Metastatic Liver Carcinoma in the Lung (tissue), 2 donors: ENCODE measurements around the genes TMPRSS11E, SULT1E1, AMTN and AFM.

- PRO-cap, 2 experiments: no peak in any of the 2 experiments
Measured at GRCh38 chr4:68447347-68447613, at the start of gene TMPRSS11E. Gene TMPRSS11E, plus strand, starts transcription at chr4:68447463.

GRCh38 chr4:68572669-68573159 lies 3.4 kb downstream of the UGT2B17 start:
- PRO-cap, 2 experiments: no peak in any of the 2 experiments

GRCh38 chr4:68732930-68733540 lies 62.6 kb upstream of the UGT2B15 start:
- PRO-cap, 2 experiments: peak in 1 of 2 experiments; most common plus-strand start chr4:68733167 (in 1); most common minus-strand start chr4:68733026 (in 1)

GRCh38 chr4:69034442-69035029 lies 61.7 kb upstream of the UGT2B7 start:
- PRO-cap, 2 experiments: peak in 1 of 2 experiments; most common plus-strand start chr4:69034745 (in 1); most common minus-strand start chr4:69034545 (in 1)

DNA sequence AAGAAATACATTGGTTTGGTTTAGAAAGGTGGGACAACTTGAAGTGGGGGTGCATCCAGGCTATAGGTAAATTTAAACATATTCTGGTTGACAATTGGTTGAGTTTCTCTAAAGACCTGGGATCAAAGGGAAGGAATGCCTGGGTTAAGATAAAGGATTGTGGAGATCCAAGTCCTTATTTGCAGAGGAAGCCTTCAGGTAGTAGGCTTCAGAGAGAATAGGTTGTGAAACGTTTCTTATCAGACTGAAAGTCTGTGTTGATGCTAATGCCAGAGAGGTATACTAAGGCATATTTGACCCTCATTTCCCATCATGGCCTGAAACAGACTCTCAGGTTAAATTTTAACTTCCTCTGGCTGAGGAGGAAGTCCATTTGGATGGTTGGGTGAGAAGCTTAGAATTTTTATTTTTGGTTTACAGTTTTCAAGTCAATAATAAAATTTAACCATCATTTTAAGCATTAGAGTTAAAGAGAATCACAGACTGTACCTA lies 48.1 kb downstream of the UGT2A2 start:
- PRO-cap, 2 experiments: no peak in any of the 2 experiments

- PRO-cap, 2 experiments: no peak in any of the 2 experiments
Measured at GRCh38 chr4:69664233-69664862, 11.3 kb upstream of the UGT2A1 start.

DNA sequence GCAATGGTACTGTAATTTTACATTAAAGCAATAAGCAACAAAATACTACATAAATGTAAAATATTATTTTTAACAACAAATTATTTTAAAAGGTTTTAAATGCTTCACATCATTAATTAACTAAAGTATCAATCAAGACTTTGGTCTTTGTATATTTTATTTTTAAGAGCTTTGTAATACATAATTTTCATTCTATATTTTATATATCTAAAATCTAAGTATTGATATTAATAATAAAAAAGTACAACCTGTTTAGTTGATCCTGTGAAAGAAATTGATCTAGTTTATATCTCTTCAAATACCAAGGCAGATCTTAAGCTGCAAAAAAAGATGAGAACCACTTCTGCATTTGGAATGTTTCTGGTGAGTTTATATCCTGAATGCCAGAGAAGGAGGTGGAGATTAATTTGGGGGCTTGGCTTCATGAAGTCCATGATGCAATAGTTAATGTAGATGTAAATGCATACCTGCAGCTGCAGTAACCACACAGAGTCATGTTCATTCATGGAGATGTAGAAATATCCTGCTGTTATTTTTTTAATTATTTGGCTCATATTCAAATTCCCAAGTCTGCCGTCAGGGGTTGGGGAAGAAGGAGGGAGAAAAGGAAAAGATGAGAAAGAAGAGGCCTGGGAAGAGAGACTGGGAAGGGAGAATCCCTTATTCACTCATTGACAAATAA lies at the start of gene SULT1E1:
Gene SULT1E1 (minus strand): TSS at position 345 of the 682 bp plus-strand sequence.
- PRO-cap, 2 experiments: no peak in any of the 2 experiments

DNA sequence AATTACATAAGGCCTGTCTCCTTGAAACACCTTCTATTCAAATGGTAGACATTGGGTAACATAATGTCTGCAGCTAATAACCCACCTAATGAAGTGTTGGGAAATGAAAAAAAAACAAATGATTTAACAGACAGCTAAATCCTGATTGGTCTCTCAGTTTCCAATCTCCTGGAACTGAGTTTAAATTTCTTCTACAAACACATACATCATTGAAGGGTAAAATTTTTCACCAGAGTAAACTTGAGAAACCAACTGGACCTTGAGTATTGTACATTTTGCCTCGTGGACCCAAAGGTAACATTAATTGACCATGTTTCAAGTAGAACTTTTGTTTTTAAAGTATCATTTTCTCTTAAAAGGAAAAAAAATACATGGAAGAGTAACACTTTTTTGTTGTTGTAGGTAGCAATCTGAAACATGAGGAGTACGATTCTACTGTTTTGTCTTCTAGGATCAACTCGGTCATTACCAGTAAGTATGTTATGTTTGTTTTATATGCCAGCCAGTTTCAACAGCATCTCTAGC lies at the start of gene AMTN:
Gene AMTN (plus strand): TSS at position 209 of the 525 bp plus-strand sequence.
- PRO-cap, 2 experiments: no peak in any of the 2 experiments

DNA sequence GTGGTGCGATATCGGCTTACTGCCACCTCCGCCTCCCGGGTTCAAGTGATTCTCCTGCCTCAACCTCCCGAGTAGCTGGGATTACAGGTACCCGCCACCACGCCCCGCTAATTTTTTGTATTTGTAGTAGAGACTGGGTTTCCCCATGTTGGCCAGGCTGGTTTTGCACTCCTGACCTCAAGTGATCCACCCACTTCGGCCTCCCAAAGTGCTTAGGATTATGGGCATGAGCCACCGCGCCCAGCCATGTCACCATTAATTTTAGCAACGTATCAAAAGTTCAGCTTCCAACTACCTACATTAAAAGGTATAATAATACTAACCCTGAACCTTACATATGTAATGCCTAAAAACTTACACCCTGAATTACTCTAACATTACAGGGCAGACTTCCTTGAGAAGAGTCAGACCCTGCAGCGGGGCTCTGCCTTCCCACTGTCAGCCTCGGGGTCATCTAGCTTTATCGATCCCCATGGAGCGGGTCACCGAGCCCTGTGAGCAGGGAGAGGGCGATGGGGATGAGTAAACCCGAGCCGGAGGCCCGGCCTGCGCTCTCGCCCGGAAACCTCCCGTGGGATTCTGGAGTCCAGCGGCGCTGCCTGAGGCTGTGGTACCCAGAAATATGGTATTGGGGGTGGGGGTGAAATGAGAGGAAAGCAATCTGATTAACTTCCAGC lies 774 bp upstream of the UTP3 start:
- PRO-cap, 2 experiments: no peak in any of the 2 experiments

DNA sequence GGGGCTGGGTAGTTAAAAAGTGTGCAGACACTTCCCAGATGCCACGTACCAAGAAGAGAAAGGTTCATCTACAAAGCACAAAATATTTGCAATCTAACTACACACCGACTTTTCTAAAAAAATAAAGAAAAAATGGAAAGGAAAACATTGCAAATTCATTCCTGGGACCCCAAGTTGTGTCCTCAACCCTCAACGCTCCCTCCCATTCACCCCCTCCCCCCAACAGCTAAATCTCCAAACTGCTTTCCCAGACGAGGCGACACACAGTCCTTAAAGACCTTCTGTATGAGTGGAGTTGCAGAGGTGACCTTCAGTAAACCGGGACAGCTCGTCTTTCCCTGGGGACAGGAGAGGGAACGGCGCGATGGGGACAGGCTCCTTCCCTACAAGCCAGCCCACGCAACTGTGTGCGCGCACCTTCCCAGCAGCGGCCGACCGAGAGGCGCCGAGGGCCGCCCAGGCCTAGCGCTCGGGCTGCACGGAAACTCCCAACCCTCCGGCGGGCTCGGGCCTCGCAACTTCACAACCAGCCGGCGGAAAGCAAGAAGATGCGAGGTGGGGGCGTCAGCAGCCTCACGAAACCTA lies 1.0 kb downstream of the GRSF1 start:
- PRO-cap, 2 experiments: no peak in any of the 2 experiments

DNA sequence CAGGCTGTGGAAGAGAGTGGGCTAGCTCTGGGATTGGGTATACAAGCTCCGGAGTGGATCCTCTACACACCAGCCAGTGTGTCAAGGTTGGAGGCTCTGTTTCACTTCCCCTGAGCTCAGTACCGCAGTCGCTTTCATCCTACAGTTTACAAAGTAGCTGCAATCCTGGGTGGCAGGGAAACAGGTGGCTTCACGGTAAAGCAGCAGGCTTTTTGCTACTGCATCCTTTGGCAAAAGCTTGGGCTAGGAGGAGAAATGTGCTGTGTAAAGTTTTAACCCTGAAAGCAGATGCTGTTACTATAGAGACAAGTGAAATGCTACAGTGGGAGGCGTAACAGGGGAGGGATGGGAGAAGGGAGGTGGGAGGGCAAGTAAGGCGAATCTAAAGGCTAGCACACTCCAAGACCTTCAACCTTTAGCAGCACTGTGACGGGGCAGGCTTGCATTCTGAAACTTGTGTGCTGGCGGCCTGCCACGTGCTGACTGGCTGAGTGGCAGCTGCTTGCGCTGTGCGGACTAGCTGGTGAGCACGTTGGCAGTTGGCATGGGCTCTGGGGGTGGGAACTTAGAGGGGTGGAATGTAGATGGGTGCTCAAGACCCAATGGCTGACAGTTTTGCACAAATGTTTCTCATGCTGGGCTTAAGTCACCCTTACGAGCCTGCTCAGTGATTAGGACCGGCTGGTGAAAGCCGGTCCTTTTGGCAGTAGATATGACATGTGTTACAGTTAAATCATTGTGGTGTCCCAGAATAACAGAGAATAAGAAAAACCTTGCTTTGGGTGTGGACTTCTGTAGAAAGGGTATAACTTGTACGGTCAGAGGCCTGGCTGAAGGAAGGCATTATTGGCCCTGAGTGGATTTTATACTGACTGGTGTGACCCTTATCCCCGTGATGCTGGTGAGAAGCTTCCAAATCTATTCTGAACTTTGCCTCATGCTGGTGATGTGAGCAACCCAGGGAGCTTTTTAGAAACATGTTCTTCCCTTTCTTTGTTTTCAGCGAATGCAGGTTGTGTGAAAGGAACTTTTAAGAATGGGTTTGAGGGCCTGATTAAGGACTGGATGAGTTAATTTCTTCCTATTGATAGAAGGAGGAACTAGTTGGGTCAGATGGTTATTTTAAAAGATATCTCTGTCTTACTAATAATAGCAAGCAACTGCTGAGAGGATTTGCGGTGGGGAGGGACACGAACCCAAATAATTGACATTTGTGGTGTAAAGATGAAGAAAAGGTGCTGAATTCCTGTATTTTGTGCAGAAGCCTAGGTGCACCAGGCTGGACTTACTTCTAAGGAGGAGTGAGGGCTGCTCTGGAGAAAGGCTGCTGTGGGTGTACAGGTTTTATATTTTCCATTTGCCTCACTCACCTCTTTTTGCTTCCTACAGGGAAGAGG lies 44.2 kb downstream of the SLC4A4 start:
- PRO-cap, 2 experiments: peak in 1 of 2 experiments; most common plus-strand start position 670 of the sequence (in 1); most common minus-strand start position 428 of the sequence (in 1)

DNA sequence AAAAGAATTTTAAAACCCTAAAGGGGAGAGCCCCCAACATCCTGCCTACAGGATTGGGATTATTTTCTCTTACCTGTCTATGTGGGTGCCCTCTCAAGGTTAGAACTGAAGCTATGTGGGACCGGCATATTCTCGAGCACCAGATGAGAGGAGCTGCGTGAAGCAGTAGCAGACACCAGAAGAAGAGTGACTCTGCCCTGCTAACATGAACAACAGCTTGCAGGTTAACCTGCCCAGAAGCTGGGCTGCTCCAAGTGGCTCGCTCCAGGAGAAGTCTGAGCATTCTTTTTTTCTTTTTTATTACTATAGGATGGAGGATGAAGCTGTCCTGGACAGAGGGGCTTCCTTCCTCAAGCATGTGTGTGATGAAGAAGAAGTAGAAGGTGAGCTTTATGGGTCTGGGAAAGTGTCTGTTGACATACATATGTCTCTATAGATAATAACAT lies 49.2 kb downstream of the SLC4A4 start:
- PRO-cap, 2 experiments: no peak in any of the 2 experiments

DNA sequence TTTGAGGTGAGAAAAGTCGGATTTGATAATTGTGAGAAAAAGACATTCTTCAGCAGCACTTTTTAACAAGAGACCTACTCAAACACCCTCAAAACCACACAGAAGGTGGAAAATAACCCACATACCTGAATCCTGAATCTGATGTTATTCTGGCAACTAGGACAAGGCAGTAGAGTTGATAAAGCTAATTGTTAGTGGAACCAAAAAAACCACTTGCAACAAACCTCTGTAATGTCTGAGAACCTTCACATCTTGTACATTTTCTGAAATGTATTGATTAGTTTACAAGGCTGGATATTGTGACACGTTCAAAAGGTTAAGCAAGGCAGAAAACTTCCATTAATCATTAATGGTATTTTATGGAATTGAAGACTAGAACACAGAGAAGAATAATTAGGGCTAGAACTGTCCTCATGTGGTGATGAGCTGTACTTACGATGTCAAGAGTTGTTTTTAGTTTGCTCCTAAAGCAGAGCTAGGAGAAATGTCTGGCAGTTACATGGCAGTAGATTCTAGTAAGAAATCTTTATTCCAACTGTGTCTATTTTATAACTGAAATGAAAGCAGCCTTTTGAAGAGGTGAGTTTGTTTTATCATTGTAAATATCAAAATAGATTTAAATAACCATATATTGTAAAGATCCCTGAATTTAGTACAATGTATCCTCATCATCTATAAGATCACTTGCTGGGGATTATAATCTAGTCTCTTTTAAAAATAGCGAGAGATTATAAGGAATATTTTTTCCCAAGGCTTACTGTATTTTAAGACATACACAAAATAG lies 12.2 kb downstream of the GC start:
- PRO-cap, 2 experiments: no peak in any of the 2 experiments

DNA sequence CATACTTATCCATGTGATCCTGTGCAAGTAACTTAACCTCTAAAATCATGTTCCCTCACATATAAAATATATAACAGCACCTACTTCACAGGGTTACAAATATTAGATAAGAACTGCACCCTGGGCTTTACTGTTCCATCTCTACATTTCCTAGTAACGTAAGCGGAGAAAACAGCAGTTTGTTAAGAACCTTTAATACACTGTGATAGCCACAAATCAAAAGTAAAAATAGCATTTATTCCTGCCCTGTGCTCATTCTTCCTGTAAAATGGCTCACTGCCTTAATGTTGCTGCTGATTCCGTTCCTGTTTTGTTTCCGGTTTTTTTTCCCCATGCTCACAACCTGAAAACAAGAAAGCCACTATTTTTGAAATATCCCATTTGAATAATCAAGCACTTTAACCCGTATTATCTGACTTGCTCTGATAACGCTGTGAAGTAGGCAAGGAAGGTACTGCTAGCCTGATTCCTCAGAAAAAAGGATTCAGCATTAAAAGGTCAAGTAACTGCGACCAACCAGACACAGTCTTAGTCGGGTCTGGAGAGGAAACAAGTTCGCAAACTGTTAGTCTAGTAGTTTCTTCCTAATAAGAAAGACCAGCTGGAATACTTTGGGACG lies 1.1 kb downstream of the COX18 start:
- PRO-cap, 2 experiments: peak in 2 of 2 experiments; most common plus-strand start position 519 of the sequence (in 2); most common minus-strand start position 270 of the sequence (in 2)

GRCh38 chr4:73102260-73102898 lies 32.9 kb upstream of the COX18 start:
- PRO-cap, 2 experiments: no peak in any of the 2 experiments

- PRO-cap, 2 experiments: no peak in any of the 2 experiments
Measured at GRCh38 chr4:73221633-73222282, 36.8 kb downstream of the ANKRD17 start.

DNA sequence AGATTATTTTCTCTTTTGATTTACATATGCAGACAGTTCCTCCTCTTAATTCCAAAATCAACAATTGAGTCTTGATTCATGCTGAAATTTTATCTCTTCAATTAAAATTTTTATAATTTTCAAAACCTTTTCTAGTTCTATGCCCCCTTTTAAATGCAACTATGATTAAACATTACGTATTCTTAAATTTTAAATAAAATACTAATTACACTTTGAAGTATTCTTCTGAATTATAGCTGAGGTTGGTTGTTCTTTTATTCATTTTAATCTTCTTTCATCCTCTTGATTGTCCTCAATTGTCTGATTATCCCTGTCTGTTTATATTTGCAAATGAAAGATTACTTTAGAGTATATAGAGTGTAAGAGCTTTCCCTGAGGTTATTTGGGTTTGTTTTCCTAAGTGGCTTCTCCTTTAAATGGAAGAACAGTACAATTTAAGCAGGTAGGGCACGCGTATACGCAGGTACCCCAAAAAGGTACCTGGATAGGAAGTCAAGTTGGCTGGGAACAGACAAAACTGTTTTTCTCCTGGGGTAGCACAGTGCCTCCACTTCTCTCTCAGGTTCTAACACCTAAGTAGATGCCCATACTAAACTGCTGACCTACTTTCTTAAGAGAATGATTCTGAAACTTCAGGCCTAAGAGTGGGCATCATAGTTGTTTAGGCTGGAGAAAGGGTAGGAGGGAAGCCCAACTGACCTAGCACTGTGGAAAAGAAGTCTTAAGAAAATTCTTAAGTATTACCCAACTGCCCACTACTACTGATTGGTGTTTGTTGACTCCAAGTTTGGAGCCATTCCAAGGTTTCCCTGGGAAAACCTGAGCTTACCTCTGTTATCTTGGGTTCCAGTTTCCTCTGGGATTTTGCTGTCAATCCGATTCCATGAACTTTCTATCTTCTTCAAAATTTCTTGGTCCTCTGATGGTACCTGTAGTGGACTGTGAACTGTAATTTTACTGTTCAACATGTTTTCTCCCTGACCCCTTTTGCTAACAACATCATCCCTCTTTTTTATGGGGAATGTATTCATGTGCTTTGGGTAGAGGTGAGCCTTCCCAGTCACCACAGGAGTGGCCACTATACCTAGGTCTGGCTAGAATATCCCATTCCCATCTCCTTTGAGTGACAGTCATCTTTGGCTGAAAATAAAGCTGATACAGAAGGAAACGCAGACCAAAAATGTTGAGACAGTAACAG lies 24.0 kb downstream of the ANKRD17 start:
- PRO-cap, 2 experiments: no peak in any of the 2 experiments

DNA sequence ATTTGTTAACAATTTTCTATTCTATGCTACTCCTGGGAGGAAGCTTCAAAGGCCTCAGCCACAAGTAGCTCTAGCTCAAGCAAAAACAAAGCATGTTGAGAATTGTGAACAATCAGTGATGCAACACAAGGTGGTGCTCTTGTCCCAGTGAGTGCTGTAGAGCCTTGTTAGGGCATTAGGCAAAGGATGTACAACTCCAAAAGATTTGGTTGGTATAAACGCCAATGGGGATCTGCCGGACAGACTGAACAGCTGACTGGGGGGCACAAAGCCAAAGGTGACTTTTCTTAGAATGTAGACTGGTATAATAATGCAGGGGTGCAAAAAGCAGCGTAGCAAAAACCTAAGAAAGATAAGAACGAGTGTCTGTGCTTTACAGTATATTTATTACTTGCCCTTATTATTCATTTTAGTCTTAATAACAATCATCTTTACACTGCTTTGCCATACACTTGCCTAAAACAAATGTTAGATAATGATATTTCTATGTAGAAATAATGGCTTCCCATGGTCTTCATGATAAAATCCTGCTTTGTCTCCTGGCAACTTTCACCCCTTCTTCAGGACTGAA lies 62.6 kb upstream of the ALB start:
- PRO-cap, 2 experiments: no peak in any of the 2 experiments

GRCh38 chr4:73481644-73482093 lies at the start of gene AFM:
Gene AFM, plus strand, starts transcription at chr4:73481745.
- PRO-cap, 2 experiments: no peak in any of the 2 experiments

GRCh38 chr4:73609126-73609602 lies 11.1 kb downstream of the RASSF6 start:
- PRO-cap, 2 experiments: peak in 1 of 2 experiments; most common minus-strand start chr4:73609368 (in 1)